Measurements from ENCODE around the gene FMNL1.

GRCh38 chr17:45137608-45138351 is 2.3 kb downstream of the ACBD4 start:
- PRO-cap, result no peak

DNA sequence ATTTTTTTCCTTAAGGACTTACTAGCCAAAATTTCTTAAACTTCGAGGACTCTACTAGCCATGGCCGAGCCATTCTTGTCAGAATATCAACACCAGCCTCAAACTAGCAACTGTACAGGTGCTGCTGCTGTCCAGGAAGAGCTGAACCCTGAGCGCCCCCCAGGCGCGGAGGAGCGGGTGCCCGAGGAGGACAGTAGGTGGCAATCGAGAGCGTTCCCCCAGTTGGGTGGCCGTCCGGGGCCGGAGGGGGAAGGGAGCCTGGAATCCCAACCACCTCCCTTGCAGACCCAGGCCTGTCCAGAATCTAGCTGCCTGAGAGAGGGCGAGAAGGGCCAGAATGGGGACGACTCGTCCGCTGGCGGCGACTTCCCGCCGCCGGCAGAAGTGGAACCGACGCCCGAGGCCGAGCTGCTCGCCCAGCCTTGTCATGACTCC is 873 bp downstream of the HEXIM1 start:
- PRO-cap, result bidirectional peak, plus-strand start at position 300 of the sequence, minus-strand start at position 301 of the sequence

- PRO-cap, result no peak
Observed at GRCh38 chr17:45158397-45158793, 3.3 kb upstream of the HEXIM2 start.

GRCh38 chr17:45221096-45222006 is at the start of gene FMNL1:
Gene FMNL1 (plus strand): TSS chr17:45221885.
- PRO-cap, result no peak

- PRO-cap, result no peak
Observed at GRCh38 chr17:45236846-45237868, 15.5 kb downstream of the FMNL1 start.

- PRO-cap, result bidirectional peak, plus-strand start at chr17:45247903, minus-strand start at chr17:45247610
Observed at GRCh38 chr17:45247301-45248131, 14.4 kb downstream of the SPATA32 start.

GRCh38 chr17:45273365-45274389 is 11.8 kb upstream of the SPATA32 start:
- PRO-cap, result no peak

GRCh38 chr17:45291189-45291709 is 25.6 kb downstream of the MAP3K14 start:
- PRO-cap, result no peak

DNA sequence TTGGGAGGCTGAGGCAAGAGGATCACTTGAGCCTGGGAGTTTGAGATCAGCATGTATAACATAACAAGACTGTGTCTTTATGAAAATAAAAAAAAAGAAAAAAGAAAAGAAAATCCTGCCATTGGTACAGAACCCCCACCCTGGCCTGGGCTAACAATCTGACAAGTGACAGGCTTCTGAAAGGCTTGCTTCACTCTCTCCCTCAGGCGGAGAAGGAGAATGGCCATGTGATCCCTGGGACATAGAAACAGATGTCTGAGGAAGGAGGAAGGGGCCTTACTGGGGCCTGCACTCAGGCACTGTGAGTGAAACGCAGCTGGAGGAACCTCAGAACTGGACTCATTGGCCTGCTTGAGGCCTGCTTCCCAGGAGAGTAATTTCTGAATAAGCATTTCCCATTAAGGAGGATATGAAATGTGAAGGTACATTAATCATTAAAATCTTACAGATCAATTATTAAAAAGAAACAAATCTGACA is 17.5 kb downstream of the MAP3K14 start:
- PRO-cap, result no peak

- PRO-cap, result no peak
Observed at GRCh38 chr17:45315456-45316079, 1.3 kb downstream of the MAP3K14 start.

GRCh38 chr17:45332857-45333662 is 16.2 kb upstream of the MAP3K14 start:
- PRO-cap, result no peak

GRCh38 chr17:45413323-45413875 is 19.3 kb downstream of the ARHGAP27 start:
- PRO-cap, result no peak

- PRO-cap, result no peak
Observed at GRCh38 chr17:45487472-45488069, 3.0 kb downstream of the PLEKHM1 start.

DNA sequence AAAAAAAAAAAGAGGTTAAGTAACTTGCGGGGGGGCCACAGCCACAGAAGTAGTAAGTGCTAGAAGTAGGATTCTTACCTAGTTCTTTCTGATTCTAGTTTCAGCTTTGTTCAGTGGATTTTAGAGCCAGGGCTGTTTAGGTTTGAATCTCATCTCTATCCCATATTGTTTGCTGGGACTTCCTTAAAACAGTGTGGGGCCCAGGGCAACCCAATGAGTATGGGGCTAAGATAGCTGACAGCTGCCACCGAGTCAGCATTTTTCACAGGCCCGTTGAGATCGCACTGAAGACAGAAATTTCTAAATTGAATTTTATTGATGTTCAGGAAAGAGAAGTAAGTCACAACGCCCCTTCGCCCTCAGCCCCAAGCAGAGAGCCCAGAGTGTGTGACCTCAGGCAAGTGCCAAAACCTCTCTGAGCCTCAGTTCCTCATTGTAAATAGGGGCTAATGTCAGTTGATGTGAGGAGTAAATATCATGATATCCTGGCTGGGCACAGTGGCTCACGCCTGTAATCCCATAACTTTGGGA is 4.0 kb upstream of the PLEKHM1 start:
- PRO-cap, result no peak

GRCh38 chr17:45896905-45898123 is 3.0 kb downstream of the MAPT start:
- PRO-cap, result no peak

DNA sequence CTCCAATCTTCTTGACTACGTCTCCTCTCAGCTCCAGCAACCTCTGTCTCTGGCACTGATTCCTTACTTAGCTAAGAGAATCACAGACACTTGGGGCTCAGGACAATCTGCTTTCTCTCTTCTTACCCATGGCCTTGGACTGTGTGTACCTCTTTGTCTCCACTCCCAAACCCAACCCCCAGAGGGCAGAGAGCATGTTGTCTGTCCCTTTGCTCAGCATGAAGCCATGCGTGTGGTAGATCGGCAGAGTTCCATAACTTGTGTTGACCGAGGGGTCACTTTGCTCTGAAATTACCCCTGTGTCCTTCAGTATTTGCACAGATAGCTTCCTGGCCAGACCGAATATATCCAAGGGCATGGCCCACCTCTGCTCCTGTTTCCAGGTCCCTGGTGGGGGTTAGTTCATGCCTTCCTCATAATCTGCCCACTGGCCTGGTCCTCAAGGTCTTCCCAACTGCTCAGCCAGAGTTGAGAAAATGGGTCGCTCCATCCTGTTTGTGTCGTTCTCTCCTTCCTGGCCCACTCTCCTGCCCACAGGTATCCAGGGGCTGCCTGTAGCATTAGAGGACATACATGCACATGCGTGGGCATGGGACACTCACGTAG is 41.6 kb downstream of the MAPT start:
- PRO-cap, result no peak

GRCh38 chr17:45936480-45937004 is 42.2 kb downstream of the MAPT start:
- PRO-cap, result no peak

- PRO-cap, result no peak
Observed at GRCh38 chr17:45976912-45977617, 22.0 kb upstream of the STH start.

DNA sequence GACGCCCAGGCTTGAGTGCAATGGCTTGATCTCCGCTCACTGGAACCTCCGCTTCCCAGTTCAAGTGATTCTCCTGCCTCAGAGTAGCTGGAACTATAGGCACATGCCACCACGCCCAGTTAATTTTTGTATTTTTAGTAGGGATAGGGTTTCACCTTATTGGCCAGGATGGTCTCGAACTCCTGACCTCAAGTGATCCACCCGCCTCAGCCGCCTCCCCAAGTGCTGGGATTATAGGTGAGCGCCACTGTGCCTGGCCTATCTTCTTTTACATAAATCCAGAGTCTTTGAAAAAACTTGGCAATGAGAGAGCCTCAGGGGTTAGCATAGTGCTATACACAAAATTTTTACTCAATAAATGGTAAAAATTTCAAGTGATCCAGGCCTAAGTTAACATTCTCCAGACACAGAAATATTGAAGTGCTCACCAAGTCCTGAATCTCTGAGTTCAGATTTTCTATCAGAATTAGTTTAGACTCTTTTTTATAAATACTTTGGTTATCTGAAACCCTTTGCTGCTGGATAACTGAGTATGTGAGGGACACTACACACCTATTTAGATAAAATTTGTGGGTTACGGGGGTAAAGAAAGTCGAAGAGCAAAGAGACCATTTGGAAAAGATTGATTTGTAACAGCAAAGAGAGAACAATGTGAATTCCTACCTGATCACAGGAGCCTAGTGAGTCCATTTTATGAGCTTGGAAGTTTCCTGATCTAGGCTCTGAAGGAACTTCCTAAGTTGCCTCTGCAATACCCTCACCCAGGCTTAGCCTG is 37.9 kb downstream of the STH start:
- PRO-cap, result no peak

DNA sequence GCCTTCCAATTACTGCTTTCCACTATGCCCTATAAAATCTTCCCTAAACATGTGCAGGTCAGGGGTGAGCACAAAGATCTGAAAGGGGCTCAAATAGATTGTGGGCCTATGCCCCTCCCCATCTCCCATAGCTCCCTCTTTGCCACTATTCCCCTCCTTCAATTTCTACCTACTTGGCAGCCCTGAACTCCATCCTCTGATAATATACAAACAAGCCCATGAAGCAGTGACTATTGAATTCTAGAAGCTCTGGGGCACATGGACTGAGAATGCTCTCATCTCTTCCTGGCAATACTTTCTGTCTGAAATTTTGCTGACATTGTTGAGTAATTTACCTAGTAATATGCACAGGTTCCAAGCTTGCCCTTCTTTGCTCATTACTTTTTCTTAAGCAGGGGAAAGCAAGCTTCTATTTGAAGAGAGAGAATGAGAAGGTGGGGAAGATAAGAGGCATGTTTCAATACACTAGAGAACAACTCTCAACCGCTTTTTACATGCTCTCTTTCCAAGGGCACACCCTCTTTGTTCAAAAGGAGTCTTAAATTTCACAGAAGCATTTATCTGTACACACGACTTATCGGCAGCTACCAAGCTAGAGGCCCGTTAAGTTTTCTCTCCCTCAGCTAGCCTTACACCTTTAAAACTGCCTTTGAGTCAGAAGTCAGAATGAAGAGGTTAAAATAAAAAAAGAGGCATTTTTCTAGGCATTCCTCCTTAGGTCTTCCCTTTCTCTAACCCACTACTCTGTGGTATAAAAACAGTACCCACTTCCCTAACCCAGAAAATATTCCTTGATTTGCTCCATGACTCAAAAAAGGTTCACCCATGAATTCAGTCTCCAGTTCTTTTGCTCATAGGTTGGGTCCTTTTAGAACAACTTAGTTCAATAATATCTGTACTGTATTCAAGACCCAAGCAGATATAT is 79.6 kb downstream of the STH start:
- PRO-cap, result no peak

Data from neural crest cell (in vitro differentiated cells).